Mammary microvascular endothelial cell (primary cell): ENCODE measurements around a stretch of chr14.

DNA sequence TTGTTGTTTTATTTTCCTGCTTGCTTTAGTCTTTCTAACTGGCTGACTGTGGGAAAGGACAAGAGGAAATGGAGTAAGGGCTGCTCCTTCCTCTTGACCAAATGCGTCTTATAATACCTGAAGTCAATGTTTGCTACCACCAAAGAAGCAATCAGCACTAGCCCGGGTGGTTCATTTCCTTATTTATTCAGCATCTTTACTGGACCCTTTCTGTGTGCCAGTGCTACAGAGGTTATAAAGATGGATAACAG, 15.1 kb upstream of the RPS6KA5 start:
- RAMPAGE, long total RNA, result no peak

DNA sequence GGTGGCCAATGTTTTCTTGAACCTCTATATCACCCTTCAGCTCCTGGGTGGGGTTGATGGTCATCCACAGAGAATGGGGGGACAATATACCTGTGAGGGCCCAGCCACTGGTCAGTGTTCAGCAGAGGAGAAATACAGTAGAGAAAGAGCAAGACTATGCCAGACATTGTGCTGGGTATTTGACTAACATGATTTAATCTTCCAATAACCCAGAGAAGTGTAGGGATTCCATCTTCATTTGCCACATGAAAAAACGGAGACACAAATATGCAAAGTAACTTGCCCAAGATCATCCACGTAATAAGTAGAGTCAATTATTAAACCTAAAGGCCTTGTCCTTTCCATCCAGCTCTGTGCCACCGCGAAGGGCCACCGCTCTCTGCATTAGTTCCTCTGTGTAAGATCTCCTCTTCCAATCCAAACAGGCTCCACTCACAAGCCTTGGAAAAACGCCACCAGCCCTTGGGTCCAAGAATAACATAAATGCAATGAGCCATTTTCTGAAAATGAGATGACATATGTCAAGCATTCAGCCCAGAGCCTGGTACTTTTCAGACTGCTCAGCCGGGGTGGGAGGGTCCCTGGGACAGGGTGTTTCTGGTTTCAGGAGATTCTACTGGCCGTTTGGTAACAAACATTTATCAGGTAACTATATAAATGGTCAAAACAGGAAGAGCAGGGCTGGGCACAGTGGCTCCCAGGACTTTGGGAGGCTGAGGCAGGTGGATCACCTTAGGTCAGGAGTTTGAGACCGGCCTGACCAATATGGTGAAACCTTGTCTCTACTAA, 29.9 kb downstream of the DGLUCY start:
- RAMPAGE, long total RNA, result no peak

- RAMPAGE, long total RNA, result no peak
Measured at GRCh38 chr14:91249686-91250102, 5.2 kb upstream of the GPR68 start.

GRCh38 chr14:91310566-91311180, 66.2 kb upstream of the GPR68 start:
- RAMPAGE, long total RNA, result no peak

DNA sequence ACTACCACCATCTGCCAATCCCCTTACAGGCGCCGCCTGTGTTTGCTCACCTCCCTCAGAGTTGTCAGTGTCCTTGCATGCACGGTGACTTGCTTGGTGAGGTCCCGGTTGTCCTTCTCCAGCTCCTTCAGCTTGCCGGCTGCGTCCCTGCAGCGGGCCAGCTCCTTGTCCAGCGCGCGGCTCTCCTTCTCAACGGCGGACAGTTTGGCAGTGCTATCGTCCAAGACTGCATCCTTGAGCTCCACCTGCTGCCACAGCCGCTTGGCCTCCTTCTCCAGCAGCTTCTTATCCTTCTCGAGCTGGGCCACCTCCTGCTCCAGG, 68.5 kb upstream of the GPR68 start:
- RAMPAGE, long total RNA, result no peak

- RAMPAGE, long total RNA, result no peak
Measured at GRCh38 chr14:91376702-91377808, 40.6 kb downstream of the CCDC88C start.

DNA sequence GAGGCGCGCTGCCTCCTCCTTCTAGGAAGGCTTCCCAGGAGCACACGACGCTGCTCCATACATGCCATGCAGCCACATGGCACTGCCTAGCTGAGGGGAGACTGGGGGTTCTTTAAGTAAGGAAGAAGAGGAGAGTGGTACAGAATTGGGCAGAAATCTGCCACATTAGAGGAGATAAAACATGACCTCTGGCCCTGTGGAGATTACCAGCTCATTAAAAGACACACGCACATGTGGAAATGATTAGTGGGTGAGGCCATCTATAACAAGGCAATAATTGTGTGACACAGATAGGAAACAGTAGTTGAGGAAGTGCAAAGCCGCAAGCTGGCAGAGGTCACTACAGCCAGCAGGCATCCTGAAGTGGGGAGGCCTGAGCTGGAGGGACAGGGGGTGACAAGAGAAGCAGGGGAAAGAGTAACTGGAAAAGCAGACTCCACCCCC, 39.7 kb downstream of the CCDC88C start:
- RAMPAGE, long total RNA, result no peak

GRCh38 chr14:91413637-91414114, 3.9 kb downstream of the CCDC88C start:
- RAMPAGE, long total RNA, result no peak

- RAMPAGE, long total RNA, result no peak
Measured at GRCh38 chr14:91416634-91417176, 915 bp downstream of the CCDC88C start.

DNA sequence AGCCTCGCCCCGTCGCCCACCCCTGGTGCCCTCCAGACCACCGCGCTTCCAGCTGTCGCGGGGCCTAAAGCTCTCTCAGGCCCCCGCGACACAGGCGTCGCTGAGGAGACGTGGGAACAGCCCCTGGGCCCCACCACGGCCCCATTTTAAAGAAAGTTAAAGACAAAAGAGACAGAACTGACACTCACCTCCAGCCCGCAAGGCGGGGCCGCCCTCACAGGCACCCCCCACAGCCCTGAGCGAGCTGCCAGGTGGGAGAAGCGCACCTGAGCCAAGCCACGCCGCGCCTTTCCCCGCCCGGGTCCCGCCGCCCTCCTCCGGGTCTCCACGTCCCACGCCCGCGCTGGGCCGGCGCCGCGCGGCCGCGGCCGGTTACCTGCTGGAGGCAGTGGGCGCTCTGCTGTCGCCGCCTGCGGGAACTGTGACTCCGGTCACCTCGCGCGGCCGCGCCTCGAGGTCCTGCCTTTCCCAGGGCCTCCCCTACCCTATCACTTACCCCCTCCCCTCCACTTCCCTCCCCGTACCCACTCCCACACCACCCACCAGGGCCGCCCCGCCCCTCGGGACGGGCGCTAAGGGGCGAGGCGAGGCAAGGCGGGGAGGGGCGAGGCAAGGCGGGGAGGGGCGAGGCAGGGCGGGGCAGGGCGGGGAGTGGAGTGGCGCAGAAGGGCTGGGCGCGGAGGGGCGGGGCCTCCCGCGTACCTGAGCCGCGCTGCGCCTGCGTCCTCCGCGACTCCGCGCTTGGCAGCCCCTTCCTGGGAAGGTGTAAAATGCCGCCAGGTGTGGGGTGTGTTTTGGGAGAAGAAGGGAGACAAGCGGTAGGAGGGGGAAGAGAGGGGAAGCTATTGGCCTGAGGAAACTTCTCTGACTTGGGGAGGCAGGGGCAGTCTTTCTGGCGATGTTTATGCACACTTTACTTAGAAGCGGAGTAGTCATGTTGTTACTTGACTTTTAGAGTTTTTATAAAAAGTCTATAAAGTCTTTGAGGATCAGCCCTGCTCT, 31.0 kb downstream of the TC2N start:
- RAMPAGE, long total RNA, result no peak

- RAMPAGE, long total RNA, result no peak
Measured at GRCh38 chr14:91865826-91866709, 1.3 kb downstream of the TC2N start.

GRCh38 chr14:91873000-91873960, 5.9 kb upstream of the TC2N start:
- RAMPAGE, long total RNA, result no peak

GRCh38 chr14:91882810-91883303, 15.5 kb upstream of the TC2N start:
- RAMPAGE, long total RNA, result no peak

DNA sequence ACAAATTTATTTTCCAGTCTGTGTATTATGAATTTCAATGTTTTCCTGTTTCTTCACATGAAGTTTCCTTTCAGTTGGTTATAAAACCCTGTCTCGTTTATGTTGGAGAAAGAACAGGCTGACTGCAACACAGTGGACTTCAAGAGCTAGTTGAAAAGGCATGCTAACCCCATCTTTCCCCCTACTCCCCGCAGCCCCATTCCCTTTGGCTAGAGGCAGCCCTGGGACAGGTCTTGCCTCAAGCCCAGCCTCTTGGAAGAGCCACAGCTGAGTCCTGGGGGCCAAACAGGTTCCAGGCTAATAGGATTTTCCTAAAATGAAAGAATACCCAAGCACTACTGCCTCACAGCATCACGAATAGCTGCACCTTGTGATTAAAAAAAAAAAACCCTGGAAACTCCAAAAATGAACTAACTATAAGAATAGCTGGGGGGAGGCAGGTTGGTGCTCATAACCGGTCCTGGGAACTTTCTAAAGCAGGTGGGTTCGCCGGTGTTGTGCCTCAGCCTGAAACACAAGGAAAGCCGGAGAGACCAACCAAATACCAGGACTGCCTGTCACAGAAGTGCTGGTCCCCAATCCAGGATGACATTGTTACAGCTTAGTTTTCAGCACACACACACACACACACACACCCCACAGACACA, 1.5 kb downstream of the FBLN5 start:
- RAMPAGE, long total RNA, result no peak

- RAMPAGE, long total RNA, result no peak
Measured at GRCh38 chr14:92105392-92105752, 1.0 kb downstream of the ATXN3 start.

- RAMPAGE, long total RNA, result no peak
Measured at GRCh38 chr14:92535177-92535732, 21.7 kb downstream of the RIN3 start.

GRCh38 chr14:92553186-92553911, 39.8 kb downstream of the RIN3 start:
- RAMPAGE, long total RNA, result no peak

DNA sequence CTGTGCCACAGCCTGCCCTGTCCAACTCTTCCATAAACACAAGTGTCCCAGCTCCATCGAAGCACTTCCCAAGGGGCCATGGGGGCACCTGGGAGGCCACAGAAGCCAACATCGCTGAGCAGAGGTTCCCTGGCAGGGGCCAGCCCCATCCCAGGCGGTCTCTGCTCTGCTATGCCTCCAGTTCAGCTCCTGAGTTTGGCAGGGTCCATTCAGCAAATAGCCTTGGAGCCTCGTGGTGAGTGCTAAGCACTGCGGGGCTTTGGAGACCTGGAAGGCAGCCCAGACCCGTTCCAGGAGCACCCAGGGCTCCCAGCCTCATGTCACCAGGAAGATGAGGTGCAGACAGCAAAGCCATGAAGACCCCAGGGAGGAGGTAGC, 109.6 kb downstream of the LGMN start:
- RAMPAGE, long total RNA, result no peak

DNA sequence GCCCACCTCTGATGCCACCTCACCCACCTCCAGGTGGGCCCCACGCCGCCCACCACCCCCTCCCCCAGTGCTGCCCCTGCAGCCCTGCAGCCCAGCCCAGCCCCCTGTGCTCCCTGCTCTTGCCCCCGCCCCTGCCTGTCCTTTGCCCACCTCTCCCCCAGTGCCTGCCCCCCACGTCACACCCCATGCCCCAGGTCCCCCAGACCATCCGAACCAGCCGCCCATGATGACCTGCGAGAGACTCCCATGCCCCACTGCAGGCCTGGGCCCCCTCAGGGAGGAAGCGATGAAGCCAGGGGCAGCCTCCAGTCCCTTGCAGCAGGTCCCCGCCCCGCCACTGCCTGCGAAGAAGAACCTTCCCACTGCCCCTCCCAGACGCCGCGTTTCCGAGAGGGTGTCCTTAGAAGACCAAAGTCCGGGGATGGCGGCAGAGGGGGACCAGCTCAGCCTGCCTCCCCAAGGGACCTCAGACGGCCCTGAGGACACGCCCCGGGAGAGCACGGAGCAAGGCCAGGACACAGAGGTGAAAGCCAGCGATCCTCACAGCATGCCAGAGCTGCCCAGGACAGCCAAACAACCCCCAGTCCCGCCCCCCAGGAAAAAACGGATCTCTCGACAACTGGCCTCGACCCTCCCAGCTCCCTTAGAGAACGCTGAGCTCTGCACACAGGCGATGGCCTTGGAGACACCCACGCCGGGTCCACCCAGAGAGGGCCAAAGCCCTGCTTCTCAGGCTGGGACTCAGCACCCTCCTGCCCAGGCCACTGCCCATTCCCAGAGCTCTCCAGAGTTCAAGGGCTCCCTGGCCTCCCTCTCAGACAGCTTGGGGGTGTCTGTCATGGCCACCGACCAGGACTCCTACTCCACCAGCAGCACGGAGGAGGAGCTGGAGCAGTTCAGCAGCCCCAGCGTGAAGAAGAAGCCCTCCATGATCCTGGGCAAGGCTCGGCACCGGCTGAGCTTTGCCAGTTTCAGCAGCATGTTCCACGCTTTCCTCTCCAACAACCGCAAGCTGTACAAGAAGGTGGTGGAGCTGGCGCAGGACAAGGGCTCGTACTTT, 96.3 kb downstream of the LGMN start:
- RAMPAGE, long total RNA, result no peak

GRCh38 chr14:92657208-92658081, 91.0 kb downstream of the LGMN start:
- RAMPAGE, long total RNA, result no peak